ENCODE measurements around the genes OR4C46, OR5D18, OR5J2, PRG3, RTN4RL2, CTNND1 and CNTF.

DNA sequence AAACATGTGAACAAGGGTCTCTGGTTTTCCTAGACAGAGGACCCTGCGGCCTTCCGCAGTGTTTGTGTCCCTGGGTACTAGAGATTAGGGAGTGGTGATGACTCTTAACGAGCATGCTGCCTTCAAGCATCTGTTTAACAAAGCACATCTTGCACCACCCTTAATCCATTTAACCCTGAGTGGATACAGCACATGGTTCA lies 41.1 kb upstream of the OR4C13 start:
- RRBS, result no CpG with 5 or more reads among the region's 3 CpGs

DNA sequence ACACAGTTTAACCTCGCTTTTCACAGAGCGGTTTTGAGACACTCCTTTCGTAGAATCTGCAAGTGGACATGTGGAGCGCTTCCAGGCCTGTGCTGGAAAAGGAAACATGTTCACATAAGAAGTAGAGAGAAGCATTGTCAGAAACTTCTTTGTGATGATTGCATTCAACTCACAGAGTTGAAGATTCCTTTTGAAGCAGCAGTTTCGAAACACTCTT lies 66.4 kb downstream of the OR4C46 start:
- RRBS, result no CpG with 5 or more reads among the region's 5 CpGs

DNA sequence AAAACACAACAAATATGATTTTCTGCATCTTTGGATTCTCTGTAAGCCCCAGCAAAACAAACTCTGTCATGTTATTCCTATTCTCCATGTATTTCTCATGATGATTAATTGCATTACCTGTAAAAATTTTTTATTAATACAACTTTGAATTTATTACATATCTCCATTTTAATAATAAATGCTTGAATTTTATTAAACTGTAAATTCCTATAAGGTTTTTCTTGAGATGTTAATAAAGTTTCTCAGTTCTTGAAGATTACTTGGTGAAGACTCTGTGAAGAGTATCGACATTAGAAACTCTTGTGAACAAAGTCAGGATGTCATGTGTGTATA lies at the start of gene OR4C46:
OR4C46 (minus strand) TSS at position 88 of the 333 bp plus-strand sequence.
- RRBS, result no CpG with 5 or more reads among the region's 1 CpG

DNA sequence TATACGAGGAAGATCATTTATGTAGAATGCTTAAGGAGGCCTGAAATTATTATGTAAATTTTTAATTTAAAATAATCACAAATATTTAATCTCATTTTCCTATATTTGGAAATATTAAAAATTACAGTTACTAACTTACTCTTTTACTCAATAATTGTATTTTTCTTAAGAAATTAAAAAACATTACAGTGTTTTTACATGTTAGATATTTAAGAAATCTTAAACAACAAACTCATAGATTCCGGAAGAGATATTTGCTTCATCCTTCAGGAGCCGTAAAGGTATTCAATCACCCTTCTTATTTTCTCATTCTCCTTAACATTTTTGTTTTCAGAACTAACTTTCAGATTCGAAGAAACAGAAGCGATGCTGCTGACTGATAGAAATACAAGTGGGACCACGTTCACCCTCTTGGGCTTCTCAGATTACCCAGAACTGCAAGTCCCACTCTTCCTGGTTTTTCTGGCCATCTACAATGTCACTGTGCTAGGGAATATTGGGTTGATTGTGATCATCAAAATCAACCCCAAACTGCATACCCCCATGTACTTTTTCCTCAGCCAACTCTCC lies at the start of gene OR5D18:
OR5D18 (plus strand) TSS at position 367 of the 570 bp plus-strand sequence.
- RRBS, result no CpG with 5 or more reads among the region's 6 CpGs

DNA sequence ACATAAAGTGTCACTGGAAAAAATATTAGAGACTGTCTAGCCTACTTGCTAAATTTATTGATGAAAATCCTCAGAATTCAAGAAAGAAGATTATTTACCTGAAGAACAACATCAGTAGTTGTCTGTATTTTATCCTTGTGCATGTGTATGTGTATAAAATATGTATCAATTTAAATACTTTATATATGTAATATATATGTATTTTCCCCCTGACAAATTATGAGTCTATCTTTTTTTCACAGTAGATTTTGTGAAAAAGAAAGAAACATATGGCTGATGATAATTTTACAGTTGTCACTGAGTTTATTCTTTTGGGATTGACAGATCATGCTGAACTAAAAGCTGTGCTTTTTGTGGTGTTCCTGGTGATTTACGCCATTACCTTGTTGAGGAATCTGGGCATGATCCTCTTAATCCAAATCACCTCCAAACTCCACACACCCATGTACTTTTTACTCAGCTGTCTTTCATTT lies at the start of gene OR5J2:
OR5J2 (plus strand) TSS at position 270 of the 473 bp plus-strand sequence.
- RRBS, result no CpG with 5 or more reads among the region's 1 CpG

- RRBS, result no CpG with 5 or more reads among the region's 4 CpGs
Observed at GRCh38 chr11:57380858-57381460, at the start of gene PRG3. PRG3 (minus strand) TSS chr11:57381150.

DNA sequence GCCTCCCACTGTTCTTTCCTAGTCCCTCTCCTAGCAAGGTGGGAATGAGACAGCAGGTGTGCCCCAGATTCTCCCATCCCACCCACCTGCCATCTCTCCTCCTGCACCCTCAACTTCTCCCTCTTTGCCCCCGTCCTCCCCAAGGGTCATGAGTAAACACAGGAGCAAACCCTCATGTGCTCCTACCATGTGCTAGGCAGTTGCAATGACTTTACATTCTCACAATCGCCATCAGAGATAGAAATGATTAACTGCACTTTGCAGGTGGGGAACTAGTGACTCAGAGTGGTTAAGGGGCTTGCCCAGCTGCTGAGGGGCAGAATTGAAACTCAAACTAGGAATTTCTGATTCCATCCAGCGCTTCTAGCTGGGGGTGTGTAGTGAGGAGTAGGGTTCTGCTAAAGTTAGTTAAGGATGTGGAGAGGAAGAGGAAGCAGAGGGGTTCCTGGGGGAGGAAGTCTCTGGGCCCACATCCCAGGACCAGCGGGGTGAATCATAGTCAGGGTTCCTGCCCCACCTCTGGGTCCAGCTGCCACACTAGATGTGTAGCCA lies 15.9 kb upstream of the PRG2 start:
- RRBS, result no CpG with 5 or more reads among the region's 4 CpGs

DNA sequence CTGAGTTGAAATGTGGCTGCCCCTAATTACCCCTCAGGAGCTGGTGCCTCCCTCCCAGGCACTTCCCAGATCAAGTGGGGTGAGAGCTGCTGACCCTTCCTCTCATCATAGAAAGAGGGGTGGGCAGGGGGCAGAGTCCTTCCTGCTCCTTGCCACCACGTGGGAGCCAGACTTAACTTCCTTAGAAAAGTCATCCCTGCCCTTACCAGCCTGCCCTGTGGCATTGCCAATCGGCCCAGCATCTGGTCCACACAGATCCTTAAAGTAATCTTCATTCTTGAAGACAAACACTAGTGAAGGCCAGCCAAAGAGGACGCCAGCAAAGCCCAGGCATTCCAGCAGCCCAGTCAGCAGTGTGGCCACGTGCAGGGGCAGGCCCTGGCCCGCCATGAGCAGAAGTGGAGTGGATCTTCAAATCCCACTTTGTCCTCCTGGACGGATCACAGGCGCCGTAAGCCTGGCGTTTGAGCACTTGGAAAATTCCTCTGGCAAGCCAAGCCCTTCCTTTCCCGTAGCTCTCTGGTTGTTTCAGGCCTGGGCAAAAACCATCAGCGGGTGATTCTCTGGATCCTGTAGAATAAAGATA lies 1.0 kb downstream of the SLC43A3 start:
- RRBS, result no CpG with 5 or more reads among the region's 11 CpGs

DNA sequence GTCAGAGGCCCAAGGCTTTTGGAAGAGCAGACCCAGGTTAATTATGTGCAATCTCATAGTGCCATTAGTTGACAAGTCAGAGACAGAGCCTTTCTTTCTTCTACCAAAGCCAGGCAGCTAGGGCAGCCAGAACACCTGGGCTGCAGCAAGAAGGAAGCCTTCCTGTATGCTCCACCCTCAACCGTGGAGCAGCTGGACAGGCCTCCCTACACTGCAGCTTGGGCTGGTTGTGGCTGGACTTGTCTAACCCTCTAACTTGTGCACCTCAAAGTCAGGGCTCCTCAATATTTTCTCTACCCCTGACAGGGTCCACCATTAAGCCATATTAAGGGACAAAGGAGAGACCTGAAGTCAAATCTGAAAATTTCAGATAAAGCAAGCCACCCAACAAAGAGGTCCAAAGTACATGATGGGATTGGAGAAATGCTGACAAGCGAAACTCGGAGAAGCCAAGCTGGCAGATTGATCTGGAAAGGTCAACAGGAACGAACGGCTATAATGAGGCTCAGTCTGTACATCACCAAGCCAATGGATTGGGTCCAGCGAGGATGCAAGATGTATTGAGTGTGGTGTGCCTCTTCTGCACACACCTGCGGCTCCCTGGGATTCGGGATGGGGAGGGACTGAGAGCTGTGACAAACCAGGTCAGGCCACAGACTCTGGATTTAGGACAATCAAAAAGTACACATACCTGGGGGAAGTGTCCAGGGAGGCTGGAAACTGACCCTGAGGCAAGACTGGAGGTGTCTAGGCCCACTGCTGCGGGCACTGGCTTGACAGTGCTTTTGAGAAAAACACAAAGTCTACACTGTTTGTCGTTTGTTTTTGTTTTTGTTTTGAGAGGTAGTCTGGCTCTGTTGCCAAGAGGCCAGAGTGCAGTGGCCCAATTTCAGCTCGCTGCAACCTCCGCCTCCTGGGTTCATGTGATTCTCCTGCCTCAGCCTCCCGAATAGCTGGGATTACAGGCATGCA lies 11.7 kb upstream of the SLC43A3 start:
- RRBS, result no CpG with 5 or more reads among the region's 13 CpGs

GRCh38 chr11:57453338-57453986 lies 6.9 kb upstream of the RTN4RL2 start:
- RRBS, result no CpG with 5 or more reads among the region's 3 CpGs

DNA sequence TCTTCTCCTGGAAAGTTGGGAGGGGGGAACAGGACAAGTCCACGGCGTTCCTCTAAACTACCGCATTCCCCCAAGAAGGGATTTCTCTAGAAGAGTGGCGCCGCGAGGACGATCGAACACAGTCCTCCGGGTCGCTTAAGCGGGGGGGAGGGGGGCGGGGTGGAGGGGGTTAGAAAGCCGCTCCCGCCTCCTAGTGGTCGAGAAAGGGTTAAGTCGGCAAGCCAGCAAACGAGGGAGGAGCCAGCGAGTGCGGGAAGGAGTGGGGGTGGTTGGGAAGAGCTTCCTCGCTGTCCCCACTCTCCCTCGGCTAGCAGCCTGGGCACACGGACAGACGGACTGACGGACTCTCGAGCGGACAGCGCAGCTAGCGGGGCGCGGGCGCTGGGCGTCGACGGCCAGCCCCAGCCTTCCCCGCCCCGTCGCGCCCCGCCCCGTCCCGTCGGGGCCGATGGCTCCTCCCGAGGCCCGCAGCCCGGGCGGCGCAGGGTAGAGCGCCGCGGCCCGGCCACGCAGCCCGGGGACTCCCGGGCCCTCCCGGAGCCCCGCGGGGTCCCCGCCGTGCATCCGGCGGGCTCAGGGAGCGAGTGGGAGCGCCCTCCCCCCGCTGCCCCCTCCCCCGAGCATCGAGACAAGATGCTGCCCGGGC lies at the start of gene RTN4RL2:
RTN4RL2 (plus strand) TSS at position 296 of the 646 bp plus-strand sequence.
- RRBS, result 1% methylated on average over 7 of the region's 68 CpGs

DNA sequence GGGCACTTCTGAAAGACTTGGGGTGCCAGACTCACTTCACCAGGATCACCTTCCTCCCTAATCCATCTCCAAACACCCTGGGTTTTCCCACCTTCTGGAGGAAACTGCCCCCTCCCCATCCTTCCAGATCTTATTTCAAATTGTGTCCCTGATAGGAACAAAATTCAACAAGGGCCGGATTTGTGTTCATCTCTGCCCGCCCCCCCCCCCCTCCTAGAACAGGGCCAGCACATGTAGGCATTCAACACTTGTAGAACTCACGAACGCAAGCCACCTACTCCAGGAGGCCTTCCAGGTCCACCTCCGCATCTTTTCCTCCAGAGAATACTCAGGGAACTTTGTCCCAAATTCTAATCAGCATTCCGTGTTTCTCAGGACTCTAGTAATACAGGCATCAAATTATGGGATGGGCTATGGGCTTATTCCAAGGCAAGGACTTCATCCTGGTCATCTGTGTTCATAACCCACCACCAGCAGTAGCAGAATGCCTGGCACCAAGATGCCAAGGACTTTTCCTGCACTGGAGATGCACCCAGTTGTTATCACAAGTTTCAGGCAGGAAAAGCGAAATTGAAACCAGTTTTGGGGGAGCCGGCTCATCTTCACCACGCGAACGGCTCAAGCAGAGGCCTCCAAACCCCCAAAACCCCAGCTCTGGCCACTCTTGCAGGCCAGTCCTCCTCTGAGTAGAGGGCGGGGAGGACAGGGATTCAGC lies 566 bp downstream of the UBE2L6 start:
- RRBS, result no CpG with 5 or more reads among the region's 12 CpGs

- RRBS, result no CpG with 5 or more reads among the region's 5 CpGs
Observed at GRCh38 chr11:57599140-57599685, 1.7 kb downstream of the SERPING1 start.

- RRBS, result no CpG with 5 or more reads among the region's 4 CpGs
Observed at GRCh38 chr11:57682149-57682717, 14.3 kb downstream of the ZDHHC5 start.

DNA sequence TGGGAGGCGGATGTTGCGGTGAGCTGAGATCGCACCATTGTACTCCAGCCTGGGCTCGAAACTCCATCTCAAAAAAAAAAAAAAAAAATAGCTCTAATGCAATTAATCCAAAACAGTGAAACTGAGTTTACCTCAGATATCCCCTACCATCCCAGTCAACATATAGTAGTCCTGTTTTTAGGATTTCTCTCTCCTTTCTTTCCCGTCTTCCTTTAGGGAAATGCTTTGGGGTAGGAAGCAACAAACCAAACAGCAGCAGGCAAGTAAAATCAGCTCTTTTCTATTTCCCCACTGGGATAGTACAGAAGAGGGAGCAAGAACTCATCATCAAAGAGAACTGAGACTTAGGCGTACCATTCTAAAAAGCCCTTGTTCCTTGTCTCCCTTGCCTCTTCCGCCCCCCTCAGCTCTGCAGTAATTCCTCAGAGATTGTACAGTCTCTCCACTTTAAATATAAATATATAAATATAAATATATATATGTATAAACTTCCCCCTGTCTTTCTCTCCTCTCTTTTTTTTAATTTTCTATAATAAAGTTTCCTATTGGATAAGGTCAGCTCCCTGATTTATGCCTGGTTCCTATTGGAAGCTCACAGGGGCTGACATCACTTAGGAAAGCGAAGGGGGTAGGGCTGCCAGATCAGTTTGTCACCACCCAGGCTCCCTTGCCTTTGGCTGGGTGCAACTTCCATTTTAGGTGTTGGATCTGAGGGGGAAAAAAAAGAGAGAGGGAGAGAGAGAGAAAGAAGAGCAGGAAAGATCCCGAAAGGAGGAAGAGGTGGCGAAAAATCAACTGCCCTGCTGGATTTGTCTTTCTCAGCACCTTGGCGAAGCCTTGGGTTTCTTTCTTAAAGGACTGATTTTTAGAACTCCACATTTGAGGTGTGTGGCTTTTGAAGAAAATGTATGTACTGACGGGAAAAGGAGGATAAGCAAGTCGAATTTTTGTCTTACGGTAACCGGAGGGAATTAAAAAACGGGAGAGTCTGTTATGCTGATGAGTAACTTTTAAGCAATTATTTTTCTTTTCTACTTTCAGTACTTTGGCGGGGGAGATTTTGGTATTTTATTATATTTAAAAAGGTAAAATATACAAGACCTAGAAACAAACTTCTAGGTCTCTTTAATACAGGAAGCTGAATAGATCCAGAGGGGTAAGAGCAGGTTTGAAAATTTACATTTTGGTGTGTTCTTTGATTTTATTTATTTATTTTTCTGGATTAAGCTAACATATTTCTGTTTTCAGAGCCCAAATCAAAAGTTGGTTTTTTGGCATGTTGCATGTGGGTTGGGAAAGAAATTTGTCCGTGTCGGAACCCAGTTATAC lies at the start of gene CTNND1:
CTNND1 (plus strand) TSS at position 640 of the 1,329 bp plus-strand sequence.
- RRBS, result no CpG with 5 or more reads among the region's 19 CpGs

DNA sequence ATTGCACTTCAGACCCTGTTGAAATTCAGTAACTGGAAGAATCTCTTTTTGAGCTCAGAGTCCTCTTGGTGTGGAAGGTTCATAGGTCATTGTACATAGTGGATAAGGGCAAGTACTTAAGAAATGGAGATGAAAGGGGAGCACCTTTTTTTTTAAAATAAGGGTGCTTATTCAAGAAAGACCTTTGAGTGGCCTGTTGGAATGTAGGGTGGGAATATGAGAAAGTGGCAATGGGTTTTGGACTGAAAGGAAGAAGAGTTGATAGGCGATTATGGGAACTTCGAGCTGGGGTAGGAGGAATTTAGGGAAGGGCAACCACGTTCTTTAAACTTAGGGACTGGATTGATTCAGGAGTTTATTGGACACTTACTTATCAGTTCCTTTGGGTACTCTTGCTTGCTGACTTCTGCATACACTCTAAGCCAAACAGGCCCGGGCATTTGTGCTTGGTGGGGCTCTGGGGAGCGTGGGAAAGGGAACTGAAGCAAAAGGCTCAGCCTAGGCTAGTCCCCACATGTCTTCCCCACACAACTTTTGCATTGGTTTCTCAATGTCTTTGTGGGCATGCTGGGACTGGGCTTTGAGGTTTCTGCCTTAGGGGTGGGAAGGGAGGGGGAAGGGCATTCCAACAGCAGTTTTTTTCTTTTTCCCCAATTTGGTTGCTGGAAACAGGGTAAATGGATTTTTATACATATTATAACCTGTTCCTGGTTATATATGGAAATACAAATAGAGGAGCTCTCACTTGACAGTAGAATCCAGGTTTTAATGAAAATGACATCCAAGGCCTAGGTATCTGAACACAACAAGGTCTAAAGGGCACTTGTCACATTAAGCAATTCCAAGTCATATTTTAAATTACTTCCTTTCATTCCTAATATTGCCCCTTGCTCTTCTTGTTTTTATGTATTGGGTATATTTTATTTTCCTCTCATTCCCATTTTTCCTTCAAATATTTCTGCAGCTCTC lies 26.8 kb downstream of the CTNND1 start:
- RRBS, result no CpG with 5 or more reads among the region's 5 CpGs

GRCh38 chr11:58165573-58165826 lies 23.4 kb upstream of the OR9Q2 start:
- RRBS, result no CpG with 5 or more reads among the region's 3 CpGs

- RRBS, result no CpG with 5 or more reads among the region's 1 CpG
Observed at GRCh38 chr11:58610737-58611070, 11.8 kb upstream of the CNTF start.

- RRBS, result no CpG with 5 or more reads among the region's 7 CpGs
Observed at GRCh38 chr11:58622538-58622884, at the start of gene CNTF. CNTF (plus strand) TSS chr11:58622665.

All from skeletal muscle cell (primary cell).